ENCODE data around the genes GPR35, AQP12B and AQP12A.

- RRBS: no CpG with 5 or more reads among the region's 4 CpGs
These were observed 237.1 kb upstream of the HDAC4 start for GRCh38 chr2:239637911-239638351.

- RRBS: 69% methylated on average over 3 of the region's 22 CpGs
These were observed 86.6 kb downstream of the NDUFA10 start for GRCh38 chr2:239938476-239938965.

DNA sequence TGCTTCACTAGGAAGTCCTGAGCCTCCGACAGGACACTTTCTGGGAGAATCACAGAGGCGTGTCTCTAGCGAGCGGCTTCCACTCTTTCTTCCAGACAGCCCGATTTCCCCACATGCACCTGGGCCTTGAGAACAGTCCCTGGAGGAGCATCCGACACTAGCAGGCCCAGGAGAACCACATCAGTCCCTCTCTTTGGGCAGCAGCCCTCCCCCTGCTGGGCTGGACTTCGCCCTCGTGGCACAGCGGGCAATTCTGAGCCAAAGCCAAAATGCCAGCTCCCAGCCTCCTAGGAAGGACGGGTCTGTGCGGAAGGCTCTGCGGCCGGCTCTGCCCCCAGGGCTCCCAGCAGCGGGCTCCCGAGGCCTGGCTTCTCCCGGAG, 92.0 kb upstream of the OTOS start:
- RRBS: 74% methylated on average over 2 of the region's 16 CpGs

- RRBS: no CpG with 5 or more reads among the region's 22 CpGs
These were observed 93.4 kb upstream of the OTOS start for GRCh38 chr2:240233637-240234496.

DNA sequence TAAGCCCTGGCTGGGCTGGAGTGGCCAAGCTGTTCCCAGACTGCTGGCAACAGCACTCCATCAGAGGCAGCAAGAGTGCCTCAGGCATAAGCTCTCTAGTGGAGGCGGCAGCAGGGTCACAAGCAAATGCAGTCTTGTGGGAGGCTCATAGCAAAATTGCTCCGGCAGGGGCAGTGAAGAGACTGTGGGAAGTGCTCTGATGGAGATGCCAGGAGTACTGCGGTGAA, 128.9 kb upstream of the OTOS start:
- RRBS: no CpG with 5 or more reads among the region's 3 CpGs

- RRBS: no CpG with 5 or more reads among the region's 25 CpGs
These were observed 2.7 kb upstream of the RNPEPL1 start for GRCh38 chr2:240565371-240566124.

- RRBS: 2% methylated on average over 16 of the region's 52 CpGs
These were observed 638 bp upstream of the CAPN10 start for GRCh38 chr2:240585711-240586480.

- RRBS: no CpG with 5 or more reads among the region's 18 CpGs
These were observed 5.4 kb downstream of the CAPN10 start for GRCh38 chr2:240591779-240592564.

- RRBS: no CpG with 5 or more reads among the region's 13 CpGs
These were observed 17.9 kb downstream of the CAPN10 start for GRCh38 chr2:240604287-240605002.

DNA sequence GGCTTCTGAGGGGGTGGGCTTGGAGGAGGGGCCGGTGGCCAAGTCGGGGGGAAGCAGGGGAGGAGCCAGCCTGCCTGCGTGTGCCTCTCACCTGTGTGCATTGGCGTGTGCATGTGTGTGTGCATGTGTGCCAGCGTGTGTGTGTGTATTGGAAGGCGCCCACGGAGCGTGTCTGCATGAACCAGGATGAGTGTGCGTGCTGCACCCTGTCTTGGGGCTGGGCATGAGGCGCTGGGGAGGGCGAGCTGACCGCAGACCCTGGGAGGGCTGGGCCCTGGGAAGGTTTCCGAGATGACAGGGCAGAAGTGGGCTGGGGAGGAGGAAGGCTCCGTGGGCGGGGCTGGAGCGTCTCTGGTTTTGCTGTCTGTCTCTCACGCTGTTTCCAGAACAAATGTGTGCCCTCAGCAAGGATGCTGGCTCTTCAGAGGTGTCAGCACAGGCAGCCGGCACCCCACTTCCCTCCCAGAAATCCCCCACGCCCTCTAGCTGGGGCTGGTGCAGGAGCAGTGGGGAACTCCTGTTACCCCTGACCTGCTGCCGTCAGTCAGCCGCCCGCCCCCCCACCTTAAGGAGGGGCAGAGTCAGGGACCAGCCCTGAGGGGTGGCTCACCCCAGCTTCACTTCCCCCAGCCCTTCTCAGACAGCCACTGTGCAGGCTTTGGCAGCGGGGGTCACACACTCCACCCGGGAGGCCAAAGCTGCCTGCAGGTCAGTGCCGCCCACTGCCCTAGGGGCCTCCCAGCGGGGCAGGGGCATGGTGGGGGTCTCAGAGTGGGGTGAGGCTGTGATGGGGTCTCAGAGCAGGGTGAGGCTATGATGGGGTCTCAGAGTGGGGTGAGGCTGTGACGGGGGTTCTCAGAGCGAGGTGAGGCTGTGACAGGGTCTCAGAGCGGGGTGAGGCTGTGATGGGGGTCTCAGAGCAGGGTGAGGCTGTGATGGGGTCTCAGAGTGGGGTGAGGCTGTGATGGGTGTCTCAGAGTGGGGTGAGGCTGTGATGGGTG, at the start of gene GPR35:
GPR35 (plus strand) TSS at position 620 of the 1,001 bp plus-strand sequence.
- RRBS: no CpG with 5 or more reads among the region's 29 CpGs

- RRBS: no CpG with 5 or more reads among the region's 26 CpGs
These were observed at the start of gene AQP12B for GRCh38 chr2:240682625-240683245. Gene AQP12B (minus strand): TSS chr2:240682885.

DNA sequence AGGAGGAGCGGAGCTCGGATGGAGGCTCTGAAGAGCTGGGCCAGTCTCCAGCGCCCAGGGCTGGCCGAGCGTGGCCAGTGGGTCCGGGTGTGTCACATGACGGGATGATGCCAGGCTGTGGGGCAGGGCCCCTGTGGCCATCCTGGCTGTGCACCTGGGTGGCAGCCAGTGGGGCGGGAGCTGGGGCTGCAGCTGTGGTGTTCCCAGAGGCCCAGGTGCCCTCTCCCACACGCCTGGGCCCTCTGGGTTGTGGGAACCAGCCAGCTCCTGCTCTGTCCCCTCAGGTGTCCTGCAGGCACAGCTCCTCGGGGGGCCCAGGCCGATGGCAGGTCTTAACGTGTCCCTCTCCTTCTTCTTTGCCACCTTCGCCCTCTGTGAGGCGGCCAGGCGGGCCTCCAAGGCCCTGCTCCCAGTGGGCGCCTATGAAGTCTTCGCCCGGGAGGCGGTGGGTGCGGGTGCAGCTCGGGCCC, at the start of gene AQP12A:
AQP12A (plus strand) TSS at position 275 of the 470 bp plus-strand sequence.
- RRBS: no CpG with 5 or more reads among the region's 21 CpGs

DNA sequence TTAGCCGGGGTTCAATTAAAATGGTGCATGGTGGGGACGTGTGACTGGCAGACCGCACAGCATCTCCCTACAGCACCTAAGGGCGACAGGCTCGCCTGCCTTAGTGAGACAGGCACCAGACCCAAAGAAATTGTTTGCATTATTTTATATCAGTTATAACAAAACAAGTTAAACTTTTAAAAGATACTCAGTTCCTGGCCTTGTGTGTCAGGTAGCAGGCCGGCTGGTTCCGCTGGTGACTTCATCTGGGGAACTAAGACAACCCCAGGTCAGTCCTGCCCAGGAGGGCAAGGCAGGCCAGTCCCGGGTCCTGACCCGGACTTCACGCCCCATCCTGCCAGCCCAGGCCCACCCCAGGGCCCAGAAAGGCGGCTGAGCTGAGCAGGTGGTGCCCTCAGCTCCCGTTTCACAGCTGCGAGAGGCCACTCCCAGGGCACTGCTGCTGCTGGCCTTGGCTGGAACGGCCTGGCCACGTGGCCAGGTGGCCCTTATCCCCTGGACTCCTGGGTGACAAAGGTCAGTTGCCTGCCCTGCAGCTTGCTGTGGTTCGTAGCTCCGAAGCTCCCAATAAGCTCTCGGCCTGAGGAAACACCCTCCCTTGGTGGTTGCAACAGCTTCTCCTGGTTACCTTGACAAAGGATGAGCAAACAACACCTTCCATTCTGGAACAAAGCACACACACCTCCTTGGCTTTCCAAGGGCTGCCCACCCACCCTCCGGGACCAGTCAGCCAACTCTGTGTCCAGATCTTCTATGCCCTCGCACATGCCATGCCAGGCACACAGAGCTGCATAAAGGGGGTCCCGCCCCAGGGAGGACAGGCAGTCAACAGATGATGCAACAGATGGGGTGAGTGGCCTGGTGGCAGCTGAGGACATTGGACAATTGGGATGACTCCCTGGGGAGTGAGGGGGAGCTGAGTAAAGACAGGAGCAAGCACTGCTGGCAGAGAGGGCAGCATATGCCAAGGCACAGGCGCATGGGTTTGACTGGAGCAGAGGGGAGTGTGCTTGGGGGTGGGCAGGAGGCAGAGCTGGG, 11.3 kb upstream of the AGXT start:
- RRBS: 75% methylated on average over 3 of the region's 22 CpGs

- RRBS: no CpG with 5 or more reads among the region's 21 CpGs
These were observed 7.0 kb downstream of the AGXT start for GRCh38 chr2:240875467-240876229.

- RRBS: no CpG with 5 or more reads among the region's 17 CpGs
These were observed 5.8 kb downstream of the CROCC2 start for GRCh38 chr2:240911832-240912367.

- RRBS: no CpG with 5 or more reads among the region's 7 CpGs
These were observed 10.6 kb downstream of the SNED1 start for GRCh38 chr2:241008761-241009646.

DNA sequence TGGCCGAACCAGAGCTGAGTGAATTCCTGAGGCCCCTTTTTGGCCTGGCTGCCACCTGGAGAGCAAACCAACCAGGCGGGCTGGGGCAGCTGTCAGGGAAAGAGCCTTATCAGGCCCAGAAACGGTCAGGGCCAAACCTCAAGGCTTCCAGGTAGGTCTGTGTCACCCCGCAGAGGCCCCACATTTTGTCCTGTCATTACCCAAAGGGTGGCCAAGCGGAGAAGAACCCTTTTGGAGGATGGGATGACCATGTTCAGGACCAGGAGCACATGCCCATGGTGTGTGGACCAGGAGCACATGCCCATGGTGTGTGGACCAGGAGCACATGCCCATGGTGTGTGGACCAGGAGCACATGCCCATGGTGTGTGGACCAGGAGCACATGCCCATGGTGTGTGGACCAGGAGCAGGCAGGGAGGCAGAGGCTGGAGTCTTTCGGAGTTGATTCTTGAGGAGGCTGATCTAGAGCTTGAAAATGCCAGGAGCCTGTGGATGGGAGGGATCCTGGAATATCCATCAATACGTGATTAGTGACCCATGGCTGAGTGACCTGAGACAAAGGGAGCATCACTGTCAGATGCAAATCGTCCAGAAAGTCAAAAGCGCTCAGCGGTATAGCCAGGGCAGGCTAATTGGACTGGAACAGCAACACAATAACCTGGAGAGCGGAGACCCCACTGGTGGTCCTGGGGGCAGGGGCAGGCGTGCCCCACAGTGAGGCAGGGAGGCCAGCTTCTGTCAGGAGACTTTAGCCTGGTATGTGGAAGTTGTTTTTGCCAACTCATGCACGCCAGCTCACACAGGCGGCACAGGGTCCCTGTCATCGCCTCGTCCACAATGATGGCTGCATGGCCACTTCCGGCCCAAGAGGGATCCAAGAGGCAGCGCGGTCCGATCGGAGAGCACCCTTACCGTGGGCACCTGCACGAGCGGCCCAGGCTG, 20.7 kb downstream of the SNED1 start:
- RRBS: no CpG with 5 or more reads among the region's 24 CpGs

DNA sequence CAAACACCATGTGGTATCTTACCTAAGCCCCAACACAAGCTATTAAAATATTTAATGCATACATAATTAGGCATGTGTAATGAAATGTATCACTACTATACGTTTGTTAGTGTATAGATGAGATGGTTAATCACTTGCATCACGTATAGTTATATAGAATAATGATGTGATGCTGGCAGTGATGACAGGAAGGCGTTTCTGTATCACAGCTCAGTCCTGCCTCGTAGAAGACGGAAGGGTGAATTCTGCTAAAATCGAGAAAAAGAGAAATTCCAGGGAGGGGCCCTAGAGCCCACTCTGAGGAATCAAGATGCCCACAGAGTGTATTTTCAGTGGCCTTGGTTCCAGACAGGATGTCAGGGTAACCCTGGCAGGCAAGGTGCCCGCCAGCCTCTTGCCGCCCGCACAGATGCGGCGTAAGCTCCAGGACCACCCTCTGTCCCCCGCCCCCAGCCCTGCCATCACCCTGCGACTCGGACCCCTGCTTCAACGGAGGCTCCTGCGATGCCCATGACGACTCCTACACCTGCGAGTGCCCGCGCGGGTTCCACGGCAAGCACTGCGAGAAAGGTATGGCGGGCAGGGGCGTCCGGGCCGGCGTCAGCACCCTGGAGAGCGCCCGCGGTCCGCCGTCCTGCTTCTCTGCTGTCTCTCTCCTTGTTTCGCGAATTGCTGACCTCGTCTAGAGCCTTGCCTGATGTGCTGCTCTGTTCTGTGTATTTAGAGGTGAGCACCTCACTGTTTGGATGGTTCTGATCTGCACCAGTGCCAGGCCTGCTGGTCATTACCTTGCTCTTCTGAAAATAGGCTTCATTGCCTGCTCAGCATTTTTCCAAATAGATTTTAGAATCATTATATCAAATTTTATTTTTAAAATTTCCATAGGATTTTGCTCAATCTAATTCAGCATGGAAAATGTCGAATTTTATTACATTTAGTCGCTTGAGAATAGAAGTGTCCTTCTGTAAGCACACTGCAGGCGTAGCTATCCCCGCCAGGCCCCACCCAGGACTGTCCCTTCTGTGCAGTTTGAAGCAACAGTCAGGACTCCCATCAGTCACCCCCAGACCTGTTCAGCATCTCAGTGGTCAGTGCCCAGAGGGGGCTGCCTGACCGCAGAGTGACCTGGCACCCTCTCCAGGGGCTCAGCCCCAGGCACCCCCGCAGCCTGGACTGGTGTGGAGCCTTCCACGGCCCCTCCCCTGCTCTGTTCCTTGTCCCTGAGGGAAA, 51.4 kb downstream of the SNED1 start:
- RRBS: no CpG with 5 or more reads among the region's 43 CpGs

GRCh38 chr2:241055996-241056512, 46.0 kb downstream of the MTERF4 start:
- RRBS: no CpG with 5 or more reads among the region's 4 CpGs

DNA sequence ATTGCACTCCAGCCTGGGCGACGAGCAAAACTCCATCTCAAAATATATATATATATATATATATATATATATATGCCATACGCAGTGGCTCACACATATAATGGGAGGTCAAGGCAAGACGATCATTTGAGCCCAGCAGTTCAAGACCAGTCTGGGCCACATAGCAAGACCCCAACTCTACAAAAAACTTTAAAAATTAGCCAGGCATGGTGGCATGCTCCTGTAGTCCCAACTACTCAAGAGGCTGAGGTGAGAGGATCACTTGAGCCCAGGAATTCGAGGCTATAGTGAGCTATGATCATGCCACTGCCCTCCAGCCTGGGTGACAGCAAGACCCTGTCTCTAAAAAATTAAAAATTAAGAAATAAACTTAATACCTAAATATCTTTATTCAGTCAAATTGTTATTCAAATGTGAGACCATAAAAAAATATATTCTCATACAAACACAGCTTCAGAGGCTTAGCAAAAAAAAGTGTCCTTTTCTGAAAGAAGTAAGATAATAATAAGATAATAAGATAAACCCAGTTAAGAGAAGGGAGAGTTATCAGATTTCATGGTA, 44.7 kb downstream of the MTERF4 start:
- RRBS: no CpG with 5 or more reads among the region's 5 CpGs